ENCODE data around the genes SNRPB, TMC2 and PTPRA.

DNA sequence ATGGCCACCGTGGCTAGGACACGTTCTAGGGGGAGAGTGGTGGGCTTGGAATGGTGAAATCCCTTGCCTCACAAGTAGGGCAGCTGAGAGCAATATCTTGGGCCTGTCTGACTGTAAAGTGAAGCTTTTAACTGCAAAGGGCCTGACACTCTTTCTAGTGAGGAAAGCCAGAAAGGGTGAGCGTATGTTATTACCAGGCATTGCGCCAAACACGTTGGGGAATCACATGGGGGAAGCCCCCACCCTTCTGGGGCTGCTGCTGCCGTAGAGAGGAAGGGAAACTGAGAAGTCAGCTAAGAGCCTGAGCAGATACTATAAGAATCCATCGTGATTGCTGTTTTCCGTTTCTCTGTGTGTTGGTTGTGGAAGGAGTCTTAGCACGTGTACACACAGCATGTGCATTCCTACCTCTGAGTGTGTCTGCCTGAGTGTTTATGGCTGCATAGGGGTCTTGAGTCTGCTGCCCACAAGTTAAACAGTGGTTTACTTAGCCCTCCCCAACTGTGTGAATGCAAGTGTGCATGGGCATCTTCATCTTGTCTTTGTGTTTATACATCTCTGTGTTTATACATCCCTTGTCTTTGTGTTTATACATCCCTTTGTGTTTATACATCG is 50.4 kb upstream of the SIRPA start:
- PRO-cap: no peak

GRCh38 chr20:1870709-1871684 is 24.2 kb upstream of the SIRPA start:
- PRO-cap: no peak

- PRO-cap: no peak
Observed at GRCh38 chr20:1905457-1905724, 10.2 kb downstream of the SIRPA start.

DNA sequence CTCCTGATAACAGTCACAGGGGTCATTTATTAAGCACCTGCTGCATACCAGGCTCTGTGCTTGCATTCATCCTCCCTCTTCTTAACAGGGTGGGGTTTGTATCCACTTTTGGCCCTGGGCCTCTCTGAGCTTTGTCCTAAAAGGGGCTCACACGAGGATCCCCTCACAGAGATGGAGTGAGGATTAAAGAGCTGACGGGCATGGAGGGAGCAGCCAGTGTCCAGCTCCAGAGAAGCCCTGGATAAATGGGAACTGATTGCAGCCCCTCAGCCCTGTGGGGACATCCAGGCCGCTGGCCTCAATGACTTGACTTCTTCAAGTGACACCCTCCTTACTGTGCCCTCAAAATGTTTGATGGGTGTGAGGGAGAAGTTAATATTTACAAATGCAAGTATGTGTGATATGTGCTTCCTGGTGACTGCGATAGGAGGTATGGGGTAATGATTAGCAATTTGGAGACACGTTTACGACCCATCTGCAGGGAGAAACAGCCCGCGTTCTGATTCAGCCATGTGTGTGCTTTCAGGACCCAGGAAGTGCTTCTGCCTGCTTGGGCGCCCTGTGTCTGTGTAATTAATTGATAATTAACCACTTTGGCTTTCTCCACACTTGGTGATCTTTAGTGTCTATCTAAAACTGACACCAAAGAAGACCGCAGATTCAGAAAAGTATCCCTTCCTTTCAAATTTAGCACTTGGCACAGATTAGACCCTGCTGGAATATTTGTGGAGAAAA is 24.9 kb downstream of the SIRPA start:
- PRO-cap: no peak

DNA sequence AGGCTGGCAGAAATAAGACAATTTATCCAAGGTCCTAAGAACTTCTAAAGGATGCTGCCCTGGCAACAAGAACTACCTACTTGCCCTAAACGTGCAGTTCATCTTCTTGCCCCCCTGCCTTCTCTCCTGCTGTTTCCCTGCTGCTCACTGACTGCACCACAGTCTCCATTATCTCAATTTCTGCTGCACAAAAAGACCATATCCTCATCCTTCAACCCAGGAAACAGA is 38.0 kb upstream of the PDYN start:
- PRO-cap: no peak

GRCh38 chr20:2103809-2104113 is 2.1 kb downstream of the STK35 start:
- PRO-cap: no peak

DNA sequence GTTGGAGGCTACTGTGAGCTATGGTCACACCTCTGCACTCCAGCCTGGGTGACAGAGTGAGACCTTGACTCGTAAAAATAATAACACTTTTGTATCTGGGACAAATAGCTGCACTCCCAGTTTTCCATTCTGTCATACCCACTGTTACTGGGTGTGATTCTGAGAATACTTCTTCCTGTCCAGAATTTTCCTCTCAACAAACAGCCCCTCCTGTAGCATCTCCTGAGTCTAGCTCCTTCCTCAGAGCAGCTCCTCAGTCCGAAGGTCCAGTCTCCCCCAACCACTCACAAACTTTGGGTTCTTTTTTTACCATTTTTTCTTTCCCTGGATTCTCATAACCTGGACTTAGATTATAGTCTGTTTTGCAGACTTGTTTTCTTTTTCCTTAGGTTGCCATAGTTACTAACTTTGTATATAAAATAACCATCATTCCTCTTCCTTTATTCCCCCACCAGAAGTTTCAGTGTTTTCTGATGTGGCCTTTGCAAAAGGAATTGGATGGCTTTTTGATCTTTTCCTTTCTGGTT is 12.8 kb downstream of the STK35 start:
- PRO-cap: no peak

DNA sequence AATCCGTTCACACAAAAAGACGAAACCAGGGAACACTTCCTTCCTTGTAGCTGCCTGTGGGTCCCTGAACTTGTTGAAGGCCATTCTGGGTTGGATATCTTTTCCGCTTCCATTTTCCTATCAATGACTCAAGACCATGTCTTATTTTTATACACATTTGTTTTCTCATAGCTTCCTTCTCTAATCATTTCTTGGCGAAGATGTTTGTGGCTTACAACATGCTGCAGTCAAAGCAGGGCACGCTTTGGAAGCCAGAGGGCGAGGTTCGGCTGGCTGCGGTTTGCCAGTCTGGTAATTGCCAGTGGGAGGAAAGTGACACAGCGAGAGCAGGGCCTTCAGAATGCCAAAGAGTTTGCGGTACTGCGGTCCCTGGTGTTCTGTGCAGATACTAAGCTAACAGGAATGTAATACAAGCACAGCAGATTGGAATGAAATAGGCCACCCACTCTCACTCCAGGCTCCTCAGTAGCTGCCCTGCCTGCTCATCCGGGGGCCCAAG is 58.8 kb upstream of the TGM3 start:
- PRO-cap: no peak

GRCh38 chr20:2300170-2300689 is 4.4 kb downstream of the TGM3 start:
- PRO-cap: no peak

GRCh38 chr20:2302118-2302436 is 6.3 kb downstream of the TGM3 start:
- PRO-cap: unidirectional peak, minus-strand start at chr20:2302234

DNA sequence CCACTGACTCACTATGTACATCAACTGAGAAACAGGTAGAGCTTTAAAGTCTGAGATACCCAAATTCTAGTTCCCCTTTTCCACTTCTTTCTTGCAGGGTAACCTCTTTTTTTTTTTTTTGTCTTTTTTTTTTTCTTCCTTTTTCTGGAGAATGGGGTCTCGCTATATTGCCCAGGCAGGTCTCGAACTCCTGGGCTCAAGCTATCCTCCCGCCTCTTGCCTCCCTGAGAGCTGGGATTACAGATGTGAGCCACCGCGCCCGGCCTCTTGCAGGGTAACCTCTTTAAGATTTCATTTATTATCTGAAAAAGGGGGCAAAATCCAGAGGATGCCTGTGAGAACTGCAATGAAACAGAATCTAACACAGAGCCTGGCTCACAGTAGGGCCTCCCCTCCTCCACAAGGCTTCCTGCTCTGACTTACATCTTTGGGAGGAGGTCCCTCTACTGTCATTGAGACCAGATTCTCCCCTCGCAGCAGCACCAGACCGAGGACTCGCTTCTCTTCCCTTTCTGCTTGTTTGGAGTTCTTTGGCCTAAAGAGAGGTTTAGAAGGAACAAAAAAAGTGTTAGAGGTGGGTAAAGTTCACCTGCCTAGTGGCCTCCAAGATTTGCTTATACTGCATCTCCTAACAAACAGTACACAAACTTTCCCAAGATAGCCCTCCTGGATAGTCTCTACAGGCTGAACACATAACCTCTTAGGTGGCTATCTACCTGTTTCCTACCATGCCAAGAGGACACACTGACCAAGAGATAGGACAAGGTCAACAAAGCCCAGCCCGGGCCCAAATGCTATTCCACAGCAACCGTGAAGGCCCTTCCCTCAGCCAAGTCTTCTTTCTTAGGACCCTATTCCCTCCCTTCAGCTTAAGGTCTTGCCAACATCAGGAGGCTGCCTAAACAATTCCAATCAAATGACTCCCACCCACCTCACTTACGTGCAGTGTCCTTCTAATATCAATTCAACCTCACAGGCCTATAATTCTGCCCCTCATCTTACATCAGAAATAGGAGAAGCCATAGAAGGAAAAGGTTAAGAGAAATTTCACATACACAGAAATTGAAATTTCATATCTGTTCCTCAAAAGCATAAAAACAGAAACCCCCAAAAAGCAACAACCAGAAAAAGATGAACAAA is 4.9 kb downstream of the SNRPB start:
- PRO-cap: no peak

DNA sequence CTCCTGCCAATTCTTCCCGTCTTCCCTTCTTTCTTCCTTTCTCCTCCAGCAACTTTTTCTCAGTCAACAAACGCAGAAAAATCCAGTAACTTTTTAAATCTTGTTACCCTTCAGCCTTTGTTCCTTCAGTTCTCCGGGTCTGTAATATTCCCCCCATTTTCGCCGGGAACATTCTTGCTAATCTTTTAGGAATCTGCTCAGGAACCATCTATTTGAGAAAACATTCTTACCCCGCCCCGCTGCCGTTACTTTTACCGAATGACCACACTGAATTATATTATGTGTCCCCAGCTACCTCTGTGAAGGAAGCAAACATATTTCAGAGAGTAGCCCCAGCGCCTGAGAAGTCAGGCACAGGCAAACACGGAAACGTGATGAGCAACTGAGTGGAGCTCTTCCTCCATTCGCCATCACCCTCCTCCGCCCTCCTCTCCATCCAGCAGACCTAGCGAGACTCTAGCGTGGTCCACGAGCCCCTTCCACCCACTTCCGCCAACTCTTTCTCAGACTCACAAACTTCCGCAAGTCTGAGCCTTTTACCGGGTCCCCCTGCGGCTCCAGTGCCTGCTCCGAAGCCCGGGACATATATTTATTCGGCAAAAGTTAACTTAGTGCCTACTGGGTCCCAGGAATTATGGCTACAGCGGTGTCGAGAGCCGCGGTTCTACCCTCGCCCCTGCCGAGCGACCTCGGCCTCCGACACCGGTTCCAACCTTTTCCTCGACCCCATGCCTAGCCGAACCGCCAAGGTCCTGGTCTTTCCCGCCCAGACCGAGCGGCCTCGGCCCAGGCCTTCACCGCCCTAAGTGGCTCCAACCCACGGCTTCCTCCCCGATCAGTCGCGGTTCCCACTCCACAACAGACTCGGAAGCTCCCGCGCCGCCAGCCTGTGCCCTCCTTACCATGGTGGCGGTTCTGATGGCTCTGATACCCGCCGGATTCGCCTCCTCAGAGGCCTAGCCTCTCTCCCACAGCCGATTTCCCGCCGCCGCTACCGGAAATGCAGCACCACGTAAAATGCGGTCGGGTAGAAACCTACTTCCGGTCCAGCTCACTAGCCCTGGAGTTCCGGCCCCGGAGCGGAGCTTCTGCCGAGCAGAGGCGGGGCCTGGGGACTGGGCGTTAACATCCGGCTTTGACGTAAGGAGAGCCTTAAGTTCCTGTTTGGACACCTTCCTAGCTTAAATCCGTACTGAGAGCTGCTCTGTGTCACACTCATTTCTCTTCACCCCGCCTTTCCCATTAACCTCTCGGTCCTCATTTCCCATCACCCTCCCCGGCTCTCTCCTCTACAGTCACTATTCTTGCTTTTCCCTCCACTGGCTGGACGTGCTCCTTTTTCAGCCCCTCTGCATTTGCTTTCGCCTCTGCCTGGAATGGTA is at the start of gene SNRPB:
TSS of gene SNRPB (minus strand) at position 1,004 of the 1,382 bp plus-strand sequence.
- PRO-cap: bidirectional peak, plus-strand start at position 482 of the sequence, minus-strand start at position 424 of the sequence; bidirectional peak, plus-strand start at position 1,184 of the sequence, minus-strand start at position 993 of the sequence

GRCh38 chr20:2536454-2536763 is at the start of gene TMC2:
TMC2 (plus strand) TSS chr20:2536573.
- PRO-cap: no peak

- PRO-cap: no peak
Observed at GRCh38 chr20:2652758-2653801, 648 bp downstream of the NOP56 start.

- PRO-cap: no peak
Observed at GRCh38 chr20:2706738-2707631, 14.4 kb downstream of the EBF4 start.

DNA sequence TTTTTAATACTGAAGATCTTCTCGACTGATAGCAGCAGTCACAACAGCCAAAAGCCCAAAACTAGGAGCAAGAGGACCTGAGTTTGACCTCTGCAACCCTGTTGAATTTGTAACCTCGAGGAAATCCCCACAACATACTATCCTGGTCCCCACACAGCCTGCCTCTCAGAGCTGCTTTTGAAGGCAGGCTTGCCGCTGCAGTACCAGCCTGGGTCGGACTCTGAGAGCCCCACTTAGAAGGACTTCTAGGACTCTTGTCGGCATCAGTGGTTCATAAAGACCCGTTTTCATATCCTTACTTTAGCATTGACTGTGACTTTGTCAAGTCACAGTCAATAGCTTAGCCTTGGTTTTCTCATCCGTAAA is 49.3 kb downstream of the EBF4 start:
- PRO-cap: no peak

DNA sequence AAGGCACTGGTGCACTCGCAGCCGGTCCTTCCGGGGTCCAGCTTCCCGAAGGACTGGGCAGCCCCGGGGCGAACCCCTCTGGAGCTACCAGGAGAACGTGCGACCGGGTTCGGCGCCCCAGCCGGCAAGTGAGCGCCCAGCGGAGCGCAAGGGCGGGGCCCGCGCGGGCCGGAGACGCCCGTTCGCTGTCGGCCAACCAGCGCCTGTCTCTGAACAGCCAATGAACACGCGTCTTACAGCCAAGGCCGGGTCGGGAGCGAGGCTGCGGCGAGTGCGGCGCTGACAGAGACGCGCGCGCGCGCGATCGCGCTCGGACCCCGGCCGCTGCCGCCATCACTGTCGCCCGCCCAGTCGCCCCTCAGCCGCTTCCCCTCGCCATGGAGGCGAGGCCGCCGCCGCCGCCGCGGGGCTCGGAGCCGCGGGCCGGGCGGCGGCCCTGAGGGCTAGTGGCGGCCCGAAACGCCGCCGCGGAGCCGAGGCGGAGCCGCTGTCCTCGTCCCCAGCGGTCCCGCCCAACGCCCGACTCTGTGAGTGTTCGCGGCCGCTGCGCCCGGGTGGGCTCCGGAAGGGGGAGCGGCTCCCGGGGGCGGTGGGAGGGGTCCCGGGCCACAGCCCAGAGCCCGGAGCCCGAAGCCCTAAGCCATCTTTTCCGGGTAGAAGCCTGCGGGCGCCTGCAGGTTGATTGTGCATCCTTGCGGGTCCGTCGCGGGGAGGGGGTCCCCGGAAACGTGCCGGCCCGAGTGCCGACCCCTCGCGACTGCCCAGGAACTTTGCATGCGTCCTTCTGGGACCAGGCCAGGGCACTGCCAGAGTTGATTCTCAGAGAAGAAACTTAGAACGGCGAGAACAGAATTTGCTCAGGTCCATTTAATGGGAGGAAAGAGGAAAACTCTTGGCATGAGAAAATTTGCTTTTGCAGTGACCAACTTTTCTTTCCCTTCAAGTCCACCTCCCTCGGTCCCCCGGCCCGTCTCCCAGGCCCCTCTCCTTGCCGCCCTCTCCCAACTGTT is at the start of gene PTPRA:
TSS of gene PTPRA (plus strand) at position 248 of the 1,010 bp plus-strand sequence.
- PRO-cap: bidirectional peak, plus-strand start at position 248 of the sequence, minus-strand start at position 130 of the sequence; unidirectional peak, minus-strand start at position 527 of the sequence

DNA sequence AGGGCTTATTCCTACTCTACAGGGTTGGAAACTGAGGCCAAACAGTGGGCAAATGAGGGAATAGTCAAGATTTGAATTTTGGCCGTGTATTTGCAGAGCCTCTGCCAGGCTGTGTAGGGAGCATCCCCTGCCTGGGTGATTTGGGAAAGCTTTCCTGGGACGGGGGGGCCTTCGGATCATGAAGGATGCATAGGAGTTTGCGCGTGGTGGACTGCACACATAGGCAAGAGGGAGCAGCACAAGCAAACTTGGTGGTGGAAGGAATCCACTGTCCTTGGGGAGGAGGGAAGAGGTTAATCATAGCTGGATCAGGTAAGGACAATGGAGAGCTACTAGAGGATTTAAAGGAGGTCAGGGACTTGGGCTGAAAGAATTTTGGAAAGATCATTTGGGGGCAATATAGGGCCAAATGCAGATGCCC is 2.4 kb downstream of the PTPRA start:
- PRO-cap: no peak

DNA sequence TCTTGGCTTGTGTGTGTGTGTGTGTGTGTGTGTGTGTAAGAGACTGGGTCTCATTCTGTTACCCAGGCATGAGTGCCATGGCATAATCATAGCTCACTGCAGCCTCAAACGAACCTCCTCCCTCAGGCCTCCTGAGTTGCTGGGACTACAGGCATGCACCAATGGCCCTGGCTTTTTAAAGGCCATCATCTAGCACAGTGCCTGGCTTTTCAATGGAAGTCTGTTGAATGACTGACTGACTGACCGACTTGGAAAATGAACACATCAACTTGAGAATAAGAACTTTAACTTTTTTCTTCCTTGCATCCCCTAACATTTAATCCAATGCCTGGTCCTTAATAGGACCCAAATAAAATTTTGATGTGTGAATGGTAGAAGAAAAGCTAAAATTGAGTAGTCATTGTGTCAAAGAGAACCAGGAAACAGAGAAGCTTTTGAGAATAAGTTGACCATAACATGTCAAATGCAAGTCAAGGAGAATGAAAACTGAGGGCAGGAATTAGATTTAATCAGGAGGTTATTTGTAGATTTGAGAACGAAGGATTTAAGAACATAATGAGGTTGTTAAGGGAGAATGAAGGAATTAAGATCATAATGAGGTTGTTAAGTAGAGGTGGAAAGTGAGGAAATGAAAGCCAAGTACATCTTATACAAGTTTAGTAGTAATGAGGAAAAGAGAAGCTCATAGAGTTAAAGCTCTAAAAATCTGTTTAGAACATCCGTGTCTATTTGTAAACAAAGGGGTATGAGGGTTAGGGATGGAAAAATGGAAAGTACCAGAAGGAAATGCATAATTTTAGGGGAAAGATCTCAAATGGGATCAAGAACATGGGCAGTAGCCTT is 58.7 kb downstream of the PTPRA start:
- PRO-cap: no peak

DNA sequence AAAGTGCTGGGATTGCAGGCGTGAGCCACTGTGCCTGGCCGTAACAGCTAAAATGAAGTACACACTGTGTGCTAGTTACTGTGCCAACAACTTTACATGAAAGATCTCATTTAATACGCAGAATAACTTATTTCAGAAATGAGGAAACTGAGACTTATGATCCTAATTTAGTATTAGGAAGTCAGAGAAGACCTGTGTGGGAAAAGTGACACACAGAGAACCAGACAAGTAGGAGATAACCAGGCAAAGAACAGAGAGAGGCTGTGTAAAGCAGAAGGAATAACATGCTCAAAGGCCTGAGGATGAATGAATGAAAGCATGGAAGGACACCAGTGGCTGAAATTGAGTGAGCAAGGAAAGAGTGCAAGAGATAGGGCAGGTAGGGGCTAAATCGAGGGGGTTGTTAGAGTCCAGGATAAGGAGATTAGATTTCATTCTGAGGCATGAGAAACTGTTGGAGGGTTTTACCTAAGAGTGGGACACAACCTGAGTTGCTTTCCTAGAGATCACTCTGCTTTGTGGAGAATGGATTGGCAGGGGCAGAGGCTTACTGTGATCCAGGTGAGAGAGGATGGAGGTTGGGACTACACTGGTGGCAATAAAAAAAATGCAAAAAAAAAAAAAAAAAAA is 60.3 kb upstream of the GNRH2 start:
- PRO-cap: no peak

All from SP-49 (cell line).